Epithelial cell of esophagus (primary cell): ENCODE measurements around a stretch of chr10.

DNA sequence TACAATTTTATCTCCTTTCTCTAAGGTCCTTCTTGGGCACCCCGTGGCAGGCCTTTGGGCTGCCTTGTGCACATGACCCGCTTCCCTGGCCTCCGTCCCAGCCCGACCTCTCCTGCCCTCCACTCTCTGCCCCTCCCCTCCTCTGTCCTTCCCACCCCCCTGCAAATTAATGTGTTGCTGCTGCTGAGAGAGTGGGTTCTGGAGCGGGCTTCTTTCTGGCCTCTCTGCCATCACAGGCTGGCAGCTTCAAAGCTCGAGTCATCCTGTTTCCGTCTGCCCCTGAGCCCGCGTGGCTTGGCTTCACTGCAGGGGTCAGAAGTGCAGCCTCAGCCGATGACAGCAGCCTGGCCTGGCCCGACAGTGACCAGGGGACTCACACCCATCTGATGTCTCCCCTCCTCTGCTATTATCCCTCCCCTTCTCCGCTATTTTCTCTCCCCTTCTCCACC lies 24.2 kb downstream of the LYZL2 start:
- RRBS = no CpG with 5 or more reads among the region's 12 CpGs

DNA sequence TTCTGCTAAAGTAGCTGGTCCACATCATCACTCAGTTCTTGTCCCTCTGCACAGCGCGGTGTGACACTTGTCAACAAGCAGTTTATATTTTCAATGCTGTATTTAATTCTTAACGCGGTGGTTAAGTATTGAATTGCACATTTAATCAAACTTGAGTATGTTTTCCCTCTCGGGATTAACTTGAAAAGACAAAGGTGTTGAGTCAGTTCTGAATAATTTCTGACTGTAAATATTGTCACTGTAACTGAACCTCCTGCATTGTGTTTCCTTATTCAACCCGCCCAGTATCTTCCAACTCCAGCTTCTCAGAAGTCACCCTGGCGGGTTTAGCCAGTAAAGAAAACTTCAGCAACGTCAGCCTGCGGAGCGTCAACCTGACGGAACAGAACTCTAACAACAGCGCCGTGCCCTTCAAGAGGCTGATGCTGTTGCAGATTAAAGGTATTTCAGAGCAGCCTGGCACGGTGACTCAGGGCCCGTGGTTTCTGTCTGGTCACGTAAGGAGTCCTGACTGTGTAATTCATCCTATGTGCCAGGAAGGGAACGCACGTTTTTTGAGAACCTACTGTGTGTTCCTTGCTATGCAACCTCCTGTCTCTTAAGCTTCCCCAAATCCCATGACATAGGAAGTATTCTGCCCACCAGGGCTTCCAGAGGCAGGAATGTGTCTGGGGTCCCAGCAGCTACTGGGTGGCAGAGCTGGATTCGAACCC lies 66.2 kb upstream of the LYZL2 start:
- RRBS = no CpG with 5 or more reads among the region's 19 CpGs

GRCh38 chr10:30862447-30863008 lies 169.1 kb downstream of the ZNF438 start:
- RRBS = no CpG with 5 or more reads among the region's 2 CpGs

DNA sequence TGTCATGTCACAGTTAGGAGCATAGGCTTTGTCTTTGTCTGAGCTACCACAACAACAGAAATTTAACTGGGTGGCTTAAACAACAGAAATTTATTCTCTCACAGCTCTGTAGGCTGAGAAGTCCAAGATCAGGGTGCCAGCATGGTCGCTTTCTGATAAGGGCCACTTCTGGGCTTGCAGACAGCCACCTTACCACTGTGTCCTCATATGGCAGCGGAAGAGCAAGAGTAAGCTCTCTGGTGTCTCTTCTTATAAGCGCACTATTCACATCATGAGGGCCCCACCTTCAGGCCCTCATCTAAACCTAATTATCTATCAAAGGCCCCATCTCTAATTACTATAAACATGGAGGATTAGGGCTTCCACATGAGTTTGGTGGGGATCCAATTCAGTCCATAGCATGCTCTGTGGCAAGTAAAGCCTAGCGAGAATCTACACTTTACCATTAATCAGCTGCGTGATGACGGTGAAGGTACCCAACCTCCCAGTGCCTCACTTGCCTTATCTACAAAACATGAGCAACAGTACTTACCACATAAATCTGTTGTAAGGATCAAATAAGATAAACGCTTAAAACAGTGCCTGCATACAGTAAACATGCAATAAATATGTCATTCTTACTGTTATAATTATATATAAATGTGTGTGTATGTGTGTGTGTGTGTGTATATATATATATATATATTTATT lies 17.3 kb downstream of the ZNF438 start:
- RRBS = no CpG with 5 or more reads among the region's 7 CpGs

GRCh38 chr10:31071039-31072163 lies 39.7 kb upstream of the ZNF438 start:
- RRBS = no CpG with 5 or more reads among the region's 8 CpGs

DNA sequence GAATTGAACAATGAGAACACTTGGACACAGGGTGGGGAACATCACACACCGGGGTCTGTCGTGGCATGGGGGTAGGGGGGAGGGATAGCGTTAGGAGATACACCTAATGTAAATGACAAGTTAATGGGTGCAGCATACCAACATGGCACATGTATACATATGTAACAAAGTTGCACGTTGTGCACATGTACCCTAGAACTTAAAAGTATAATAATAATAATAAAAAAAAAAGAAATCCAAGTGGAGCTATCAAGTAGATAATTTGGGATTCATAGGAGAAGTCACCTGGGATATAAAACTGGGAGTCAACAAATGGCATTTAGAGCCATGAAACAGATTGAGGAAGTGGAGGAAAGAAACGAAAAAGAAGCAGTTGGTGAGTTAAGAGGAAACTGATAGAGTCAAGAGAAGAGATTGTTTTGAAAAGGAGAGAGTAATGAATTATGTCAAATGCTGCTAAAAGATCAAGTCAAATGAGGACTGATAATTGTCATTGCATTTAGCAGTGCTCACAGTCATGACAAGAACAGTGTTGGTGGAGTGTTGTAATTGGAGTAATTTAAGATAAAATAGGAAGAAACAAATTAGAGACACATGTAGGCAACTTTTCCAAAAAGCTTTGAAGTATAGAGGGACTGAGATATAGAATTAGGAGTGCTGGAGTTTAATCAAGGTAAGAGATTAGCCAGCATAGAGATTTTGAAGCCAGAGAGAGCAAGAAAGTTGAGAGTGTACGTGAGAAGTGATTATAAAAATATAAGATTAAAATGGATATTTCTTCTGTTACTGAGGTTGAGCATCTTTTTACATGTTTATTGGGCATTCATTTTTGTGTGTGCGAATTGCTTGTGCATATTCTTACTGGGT lies 123.6 kb downstream of the ZEB1 start:
- RRBS = no CpG with 5 or more reads among the region's 7 CpGs

DNA sequence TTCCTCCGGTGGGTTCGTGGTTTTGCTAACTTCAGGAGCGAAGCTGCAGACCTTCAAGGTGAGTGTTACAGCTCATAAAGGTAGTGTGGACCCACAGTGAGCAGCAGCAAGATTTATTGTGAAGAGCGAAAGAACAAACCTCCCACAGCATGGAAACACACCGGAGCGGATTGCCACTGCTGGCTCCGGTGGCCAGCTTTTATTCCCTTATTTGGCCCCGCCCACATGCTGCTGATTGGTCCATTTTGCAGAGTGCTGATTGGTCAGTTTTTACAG lies 268.1 kb downstream of the ZEB1 start:
- RRBS = no CpG with 5 or more reads among the region's 8 CpGs

DNA sequence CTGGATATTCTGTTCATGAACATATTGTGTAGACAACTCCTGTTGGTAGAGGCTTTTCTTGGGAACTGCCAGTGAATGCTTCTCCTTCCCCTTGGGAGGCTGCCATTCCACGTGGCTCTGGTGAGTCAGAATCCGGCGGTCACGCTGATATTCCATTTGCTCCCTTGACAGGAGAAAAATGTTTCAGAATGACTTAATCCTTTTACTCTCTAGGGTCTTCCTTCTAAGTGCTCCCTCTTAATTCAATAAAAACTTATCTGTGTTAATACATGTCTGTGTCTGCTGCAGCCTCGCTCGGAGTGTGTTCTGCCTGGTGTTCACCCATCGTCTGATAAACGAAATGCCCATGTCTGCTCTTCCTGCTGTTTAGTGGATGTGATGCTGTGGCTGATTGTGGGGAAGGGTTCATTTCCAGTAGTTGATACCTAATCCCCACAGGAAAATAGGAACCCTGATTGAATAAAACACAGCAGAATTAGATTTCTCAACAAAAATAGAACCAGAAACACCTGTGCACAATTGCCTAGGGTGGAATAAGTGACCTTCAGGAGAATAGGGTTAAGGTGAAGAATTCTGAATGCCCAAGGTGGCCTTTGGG lies 278.5 kb downstream of the ARHGAP12 start:
- RRBS = no CpG with 5 or more reads among the region's 8 CpGs

DNA sequence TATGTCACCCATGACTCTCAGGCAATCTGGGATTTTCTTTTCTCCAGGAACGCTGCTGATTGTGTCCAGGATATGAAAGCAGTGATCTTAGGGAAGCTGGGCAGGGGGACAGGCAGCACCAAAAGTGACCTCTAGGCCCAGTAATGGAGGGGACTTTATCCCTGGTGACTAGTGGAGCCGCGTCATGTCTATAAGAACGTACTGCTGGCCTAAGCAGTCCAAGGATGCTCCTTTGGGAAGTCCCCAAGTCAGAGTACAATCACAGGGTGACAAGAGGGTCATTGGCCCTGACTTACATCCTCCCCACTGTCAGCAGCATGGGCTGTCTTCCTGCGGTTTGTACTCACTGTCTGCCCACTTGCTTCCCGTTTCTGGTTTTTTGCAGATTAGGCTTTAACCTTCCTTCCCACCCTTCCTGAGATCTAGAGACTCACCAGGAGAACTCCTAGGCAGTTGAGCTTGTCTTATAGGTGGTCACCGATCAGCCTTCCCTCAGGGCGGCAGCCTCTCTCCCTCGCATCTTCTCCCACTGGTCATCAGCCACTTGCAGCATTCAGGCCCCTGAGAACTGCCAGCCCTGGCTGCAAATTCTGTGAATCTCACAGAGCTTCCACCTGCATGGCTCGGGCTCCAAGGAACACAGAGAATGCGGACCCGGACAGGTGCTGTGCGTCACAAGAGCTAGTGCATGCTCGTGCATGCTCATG lies 177.2 kb downstream of the ARHGAP12 start:
- RRBS = no CpG with 5 or more reads among the region's 14 CpGs

DNA sequence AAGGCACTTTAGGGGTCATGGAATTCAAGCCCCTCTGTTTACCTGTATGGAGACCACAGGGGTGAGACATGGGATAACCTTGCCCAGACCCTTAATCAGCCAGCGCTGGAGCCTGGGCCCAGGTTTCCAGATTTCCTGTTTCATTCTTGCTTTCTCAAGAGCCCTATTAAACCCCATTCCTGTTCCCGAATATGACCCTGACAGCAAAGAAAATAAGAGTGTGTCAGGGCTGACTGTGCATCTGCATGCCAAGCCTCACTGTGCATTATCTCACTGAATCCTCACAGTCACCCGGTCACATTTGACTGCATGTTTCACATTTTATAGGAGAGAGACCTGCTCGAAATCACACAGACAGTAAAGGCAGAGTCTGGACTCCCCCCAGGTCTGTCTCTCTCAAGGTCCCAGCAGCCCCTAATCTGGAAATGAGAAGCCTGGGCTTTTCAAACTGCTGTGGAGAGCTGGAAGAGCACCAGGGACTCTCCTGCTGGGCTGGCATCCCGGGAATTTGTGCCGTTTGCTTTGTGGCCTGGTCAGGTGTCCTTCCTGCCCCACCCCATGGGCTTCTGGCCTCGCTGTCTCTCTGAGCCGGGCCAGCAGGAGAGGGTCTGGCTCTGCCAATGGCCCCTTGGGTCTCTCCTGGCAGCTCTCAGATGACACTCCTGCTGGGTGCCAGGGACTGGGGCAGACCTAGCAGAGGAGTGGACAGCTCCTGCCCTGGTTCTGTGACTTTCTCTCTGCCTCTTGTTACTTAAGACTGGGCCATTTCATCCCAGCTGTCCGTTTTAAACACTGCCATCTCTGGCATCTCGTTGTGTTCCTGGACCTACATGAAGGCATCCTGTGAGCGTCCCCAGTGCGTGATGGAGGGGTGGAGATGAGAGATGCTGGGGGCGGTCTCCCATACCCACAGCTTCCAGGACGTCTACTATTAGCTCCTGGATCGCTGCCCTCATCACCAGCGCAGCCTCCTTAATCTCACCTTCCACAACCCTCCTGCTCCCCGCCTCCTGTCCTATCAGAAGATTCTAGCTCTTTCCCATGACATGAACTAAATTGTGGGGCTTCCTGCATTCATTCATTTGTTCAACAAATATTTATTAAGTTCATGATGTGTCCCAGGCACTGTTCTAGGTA lies 173.6 kb downstream of the ARHGAP12 start:
- RRBS = 20% methylated on average over 4 of the region's 17 CpGs

DNA sequence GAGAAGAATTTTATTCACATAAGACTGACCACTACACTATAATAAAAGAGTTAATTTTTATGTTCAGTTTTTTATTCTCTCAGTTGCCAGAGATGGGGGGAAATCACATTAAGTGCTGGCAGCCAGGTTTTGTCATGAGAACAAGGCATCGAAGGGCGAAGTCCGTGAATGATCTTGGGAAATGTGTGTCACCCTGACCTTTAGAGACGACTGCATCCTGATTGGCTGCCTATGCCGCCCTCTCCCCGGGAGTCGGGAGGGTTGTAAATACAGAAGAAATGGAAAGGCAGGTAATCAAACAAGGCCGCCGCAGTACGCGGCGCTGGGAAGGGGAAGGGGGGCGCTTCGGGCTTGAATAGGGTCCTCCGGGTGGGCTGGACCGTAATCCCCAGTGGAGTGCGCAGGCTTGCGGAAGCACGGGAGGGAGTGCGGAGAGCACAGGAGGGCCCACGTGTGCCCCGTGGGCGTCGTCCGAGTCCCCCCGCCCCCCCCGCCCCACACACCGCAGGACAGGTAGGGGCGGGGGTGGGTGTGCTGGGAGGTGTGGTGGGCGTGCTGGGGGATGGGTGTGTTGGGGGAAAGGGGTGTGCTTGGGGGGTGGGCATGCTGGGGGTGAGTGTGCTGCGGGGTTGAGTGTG lies 169.5 kb downstream of the ARHGAP12 start:
- RRBS = no CpG with 5 or more reads among the region's 31 CpGs

- RRBS = 6% methylated on average over 1 of the region's 24 CpGs
These were observed 168.3 kb downstream of the ARHGAP12 start for GRCh38 chr10:31760244-31760752.

DNA sequence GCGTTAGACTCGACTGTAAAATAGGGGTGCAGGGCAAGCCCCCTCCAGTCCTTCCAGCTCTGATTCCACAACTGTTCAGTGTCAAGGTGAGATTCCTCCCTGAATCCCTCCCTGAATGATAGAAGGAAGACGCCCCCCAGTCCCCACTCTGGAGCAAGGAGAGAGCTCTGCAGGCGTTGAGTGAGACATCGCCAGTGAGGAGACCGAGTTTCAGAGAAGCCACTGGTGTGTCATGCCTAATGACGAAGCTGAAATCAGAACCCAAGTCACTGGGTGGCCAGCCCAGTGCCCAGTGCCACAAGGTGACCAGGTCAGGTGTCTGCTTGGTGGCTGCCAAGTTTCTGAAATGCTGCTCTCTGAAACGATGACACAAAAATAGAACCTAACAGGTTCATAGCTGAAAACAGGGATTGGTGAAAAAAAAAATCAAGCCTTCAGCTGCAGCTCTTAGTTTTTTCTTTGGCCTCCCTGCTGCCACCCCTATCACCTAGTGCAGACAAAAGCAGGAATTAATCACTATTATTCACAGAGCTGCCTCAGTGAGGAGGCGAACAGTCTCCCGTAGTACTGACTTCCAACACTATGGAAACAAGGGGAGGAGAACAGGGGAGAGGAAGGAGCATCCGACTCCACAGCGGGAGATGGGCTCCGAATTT lies 153.6 kb downstream of the ARHGAP12 start:
- RRBS = no CpG with 5 or more reads among the region's 13 CpGs

DNA sequence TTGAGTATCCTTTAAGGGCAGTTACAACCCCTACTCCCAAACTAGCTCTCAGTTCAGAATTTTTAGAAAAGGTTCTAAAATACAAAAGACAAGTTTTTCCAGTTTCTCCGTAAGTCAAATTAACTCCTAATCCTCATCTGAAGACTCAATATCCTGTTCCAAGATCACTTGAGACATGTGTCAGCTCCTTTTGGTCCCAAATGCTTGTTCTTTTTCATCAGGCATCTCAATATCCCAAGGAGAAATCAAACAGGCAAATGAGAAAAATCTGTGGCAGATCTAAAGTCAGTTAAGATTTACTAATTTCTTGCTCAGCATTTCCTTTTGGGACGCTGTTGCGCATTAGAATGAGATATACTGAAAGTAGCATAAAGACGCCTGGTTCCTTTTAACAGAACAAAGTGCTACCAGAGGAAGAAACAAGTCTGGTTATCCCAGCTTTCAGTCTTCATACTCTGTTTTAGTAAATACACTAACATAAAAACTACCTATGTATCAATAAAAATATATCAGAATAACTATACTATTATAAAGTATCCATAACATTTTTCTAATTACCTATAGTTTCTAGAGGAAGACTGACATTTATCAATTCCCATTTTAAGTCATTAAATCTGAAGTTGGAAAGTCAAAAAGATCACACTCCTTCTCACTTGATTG lies 51.7 kb downstream of the ARHGAP12 start:
- RRBS = no CpG with 5 or more reads among the region's 4 CpGs

- RRBS = no CpG with 5 or more reads among the region's 20 CpGs
These were observed 1.5 kb downstream of the ARHGAP12 start for GRCh38 chr10:31926976-31927619.

DNA sequence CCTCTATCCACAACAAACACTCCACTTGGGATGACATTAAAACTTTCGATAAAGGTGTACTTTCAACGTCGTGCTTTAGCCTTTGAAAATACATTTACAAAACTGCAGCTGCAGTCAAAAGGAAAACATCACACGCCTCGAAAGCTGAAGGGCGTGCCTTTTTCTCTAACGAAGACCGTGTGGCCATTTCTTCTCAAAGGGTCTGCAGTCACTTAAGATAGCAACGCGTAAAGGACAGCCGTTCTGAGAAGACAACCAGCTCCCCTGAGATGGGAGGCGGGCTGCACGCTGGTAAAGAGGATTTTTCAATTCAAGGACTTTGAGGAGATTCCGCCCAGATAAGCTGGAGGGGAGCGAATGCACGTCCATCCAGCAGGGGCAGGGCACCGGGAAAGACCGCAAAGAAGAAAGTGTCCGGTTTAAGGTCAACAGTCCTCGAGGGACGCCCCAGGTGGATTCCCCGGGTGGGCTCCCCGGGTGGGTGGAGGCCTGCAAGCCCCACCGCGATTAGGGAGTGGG lies 952 bp downstream of the ARHGAP12 start:
- RRBS = 5% methylated on average over 7 of the region's 25 CpGs

- RRBS = no CpG with 5 or more reads among the region's 4 CpGs
These were observed 14.2 kb upstream of the ARHGAP12 start for GRCh38 chr10:31942704-31943266.

GRCh38 chr10:32033539-32034101 lies 22.6 kb downstream of the KIF5B start:
- RRBS = no CpG with 5 or more reads among the region's 4 CpGs

GRCh38 chr10:32318273-32319323 lies 28.4 kb downstream of the EPC1 start:
- RRBS = no CpG with 5 or more reads among the region's 7 CpGs